Measurements from ENCODE around the genes TIMM44 and ANGPTL4.

DNA sequence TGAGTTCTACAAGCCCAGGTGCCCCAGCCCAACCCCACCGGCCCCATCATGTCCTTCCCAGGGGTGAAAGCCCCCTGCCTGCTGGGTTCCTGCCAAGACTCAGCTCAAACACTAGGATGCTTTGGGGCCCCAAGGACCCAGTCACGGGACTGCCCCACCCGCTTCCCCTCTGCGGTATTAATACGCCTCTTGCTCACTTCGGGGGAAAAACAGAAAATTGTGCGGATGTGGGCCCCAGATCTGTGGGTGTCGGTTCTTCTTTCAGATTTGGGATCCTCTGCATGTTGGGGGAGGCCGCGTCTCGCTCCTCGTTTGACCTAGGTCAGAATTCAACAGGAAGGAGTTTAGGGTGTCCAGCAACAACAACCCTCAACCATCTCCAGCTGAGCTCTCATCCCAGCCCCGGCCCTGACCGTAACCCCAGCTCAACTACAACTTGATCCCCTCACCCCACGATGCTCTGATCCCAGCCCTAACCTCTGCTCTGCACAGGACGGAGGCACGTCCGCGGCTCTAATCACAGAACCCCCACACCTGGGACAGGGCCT, 3.8 kb upstream of the FCER2 start:
- PRO-cap = unidirectional peak, plus-strand start at position 270 of the sequence; unidirectional peak, plus-strand start at position 347 of the sequence

GRCh38 chr19:7718633-7719010, 13.3 kb downstream of the CLEC4G start:
- PRO-cap = no peak

GRCh38 chr19:7749011-7749498, 1.7 kb upstream of the CD209 start:
- PRO-cap = no peak

GRCh38 chr19:7832360-7833285, 2.6 kb downstream of the EVI5L start:
- PRO-cap = no peak

DNA sequence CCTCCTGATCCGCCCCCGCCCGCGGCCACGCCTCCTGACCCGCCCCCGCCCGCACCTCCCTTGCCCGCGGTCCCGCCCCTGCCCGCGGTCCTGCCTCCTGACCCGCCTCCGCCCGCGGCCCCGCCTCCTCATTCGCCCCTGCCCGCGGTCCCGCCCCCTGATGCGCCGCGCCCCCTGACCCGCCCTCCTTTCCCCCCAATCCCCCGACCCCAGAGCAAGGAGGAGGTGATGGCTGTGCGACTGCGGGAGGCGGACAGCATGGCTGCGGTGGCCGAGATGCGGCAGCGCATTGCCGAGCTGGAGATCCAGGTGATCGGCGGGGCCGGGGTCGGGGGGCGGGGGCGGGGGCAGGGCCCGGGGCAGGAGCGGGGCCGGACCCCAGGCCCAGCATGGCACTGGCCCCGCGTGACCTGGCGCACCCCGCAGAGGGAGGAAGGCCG, 11.4 kb downstream of the PRR36 start:
- PRO-cap = no peak

GRCh38 chr19:7871260-7872163, 2.7 kb downstream of the PRR36 start:
- PRO-cap = bidirectional peak, plus-strand start at chr19:7871583, minus-strand start at chr19:7871462; unidirectional peak, plus-strand start at chr19:7871774

DNA sequence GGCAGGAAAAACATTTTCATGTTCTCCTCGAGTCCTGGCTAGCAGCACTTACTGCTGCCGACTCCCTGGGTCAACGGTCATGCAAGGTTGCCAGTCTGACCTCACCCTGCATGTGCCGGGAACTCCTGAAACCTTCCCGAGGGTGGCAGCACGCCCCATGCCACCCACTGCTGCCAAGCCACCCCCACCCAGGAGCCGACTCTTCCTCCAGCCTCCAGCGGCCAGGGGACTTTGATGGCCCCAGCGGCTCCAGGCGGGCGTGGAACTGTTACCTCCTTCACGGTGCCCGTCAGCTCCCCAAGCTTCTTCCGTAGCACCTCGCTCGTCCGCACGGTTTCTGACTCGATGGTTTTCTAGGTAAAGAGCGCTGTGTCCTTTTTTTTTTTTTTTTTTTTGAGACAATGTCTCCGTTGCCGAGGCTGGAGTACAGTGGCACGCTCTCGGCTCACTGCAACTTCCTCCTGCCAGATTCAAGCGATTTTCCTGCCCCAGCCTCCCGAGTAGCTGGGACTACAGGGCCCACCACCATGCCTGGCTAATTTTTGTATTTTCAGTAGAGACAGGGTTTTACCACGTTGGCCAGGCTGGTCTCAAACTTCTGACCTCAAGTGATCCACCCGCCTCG, 8.6 kb downstream of the TIMM44 start:
- PRO-cap = no peak

DNA sequence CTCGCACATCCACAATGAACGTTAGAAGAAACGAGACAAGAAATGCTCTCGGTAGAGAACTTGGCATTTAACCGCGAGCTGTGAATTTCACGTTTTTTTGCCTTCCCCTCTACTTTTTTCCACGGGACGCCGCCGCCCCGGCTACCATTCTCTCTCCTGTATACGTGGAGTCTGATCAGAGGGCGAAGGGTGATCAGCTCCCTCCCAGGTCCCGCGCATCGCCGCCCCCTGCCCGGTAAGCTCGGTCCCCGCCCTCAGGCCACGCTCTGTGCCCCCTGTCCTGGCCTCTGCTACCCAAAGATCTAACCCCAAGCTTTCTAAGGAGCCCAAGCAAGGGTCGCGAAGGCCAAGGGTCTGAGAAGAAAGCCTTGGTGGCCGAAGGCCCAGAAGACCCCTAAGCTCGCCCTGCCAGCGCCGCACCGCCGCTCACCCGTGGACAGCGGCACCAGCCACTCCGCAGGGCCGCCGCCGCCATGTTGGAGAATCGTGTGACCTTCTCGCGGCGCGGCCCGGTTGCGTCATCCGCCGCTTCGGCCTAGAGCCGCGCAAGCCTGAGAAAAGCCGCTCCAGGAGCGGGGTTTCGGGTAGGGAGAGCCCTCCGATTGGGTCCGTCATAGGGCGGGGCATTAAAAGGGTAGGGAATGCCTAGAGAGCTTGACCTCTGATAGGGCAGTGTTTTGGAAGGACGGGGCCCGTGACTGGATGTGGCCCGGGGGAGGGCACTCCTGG, at the start of gene TIMM44:
TIMM44 (minus strand) TSS at position 490 of the 729 bp plus-strand sequence.
- PRO-cap = bidirectional peak, plus-strand start outside the sequence, minus-strand start at position 475 of the sequence

GRCh38 chr19:7962842-7963934, 19.7 kb upstream of the TIMM44 start:
- PRO-cap = no peak

DNA sequence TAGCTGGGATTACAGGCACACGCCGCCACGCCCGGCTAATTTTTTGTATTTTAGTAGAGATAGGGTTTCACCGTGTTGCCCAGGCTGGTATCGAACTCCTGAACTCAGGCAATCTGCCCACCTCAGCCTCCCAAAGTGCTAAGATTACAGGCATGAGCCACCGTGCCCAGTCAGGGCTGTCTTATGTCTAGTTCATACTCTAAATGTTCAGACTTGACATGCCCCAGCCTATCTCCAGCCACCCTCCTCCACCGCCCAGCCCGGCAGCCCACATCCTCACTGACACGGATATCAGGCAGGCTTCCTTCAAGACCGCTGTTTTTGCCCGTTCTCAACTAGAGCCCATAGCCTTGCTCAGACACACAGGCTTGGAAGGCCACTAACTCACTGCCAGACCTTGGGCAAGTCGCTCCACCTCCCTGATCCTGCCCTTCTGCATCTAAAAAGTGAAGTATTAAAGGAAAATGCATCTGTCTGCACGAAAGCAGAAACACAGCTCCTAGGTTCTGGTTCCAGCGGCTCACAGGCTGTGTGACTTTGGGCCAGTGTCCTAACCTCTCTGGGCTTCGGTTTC, 14.7 kb upstream of the CERS4 start:
- PRO-cap = no peak

DNA sequence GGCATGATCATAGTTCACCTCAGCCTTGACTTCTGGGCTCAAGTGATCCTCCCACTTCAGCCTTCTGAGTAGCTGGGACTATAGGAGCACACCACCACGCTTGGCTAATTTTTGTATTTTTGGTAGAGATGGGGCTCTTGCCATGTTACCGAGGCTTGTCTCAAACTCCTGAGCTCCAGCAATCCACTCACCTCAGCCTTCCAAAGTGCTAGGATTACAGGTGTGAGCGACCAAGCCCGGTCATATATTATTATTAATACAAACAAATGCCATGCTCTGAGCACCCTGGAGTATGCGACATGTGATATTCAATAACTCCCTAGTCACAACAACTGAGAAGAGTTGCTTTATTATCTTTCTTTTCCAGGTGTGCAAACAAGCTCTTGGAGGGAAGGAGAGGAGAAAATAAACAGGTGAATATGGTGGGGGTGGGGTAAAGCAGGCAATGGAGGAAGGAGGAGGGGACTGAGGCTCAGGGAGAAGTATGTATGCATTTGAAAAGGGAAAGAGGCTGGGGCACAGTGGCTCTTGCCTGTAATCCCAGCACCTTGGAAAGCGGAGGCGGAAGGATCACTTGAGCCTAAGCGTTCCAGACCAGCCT, 2.7 kb upstream of the CERS4 start:
- PRO-cap = no peak

- PRO-cap = no peak
Observed at GRCh38 chr19:8207971-8208624, 1.1 kb upstream of the CERS4 start.

DNA sequence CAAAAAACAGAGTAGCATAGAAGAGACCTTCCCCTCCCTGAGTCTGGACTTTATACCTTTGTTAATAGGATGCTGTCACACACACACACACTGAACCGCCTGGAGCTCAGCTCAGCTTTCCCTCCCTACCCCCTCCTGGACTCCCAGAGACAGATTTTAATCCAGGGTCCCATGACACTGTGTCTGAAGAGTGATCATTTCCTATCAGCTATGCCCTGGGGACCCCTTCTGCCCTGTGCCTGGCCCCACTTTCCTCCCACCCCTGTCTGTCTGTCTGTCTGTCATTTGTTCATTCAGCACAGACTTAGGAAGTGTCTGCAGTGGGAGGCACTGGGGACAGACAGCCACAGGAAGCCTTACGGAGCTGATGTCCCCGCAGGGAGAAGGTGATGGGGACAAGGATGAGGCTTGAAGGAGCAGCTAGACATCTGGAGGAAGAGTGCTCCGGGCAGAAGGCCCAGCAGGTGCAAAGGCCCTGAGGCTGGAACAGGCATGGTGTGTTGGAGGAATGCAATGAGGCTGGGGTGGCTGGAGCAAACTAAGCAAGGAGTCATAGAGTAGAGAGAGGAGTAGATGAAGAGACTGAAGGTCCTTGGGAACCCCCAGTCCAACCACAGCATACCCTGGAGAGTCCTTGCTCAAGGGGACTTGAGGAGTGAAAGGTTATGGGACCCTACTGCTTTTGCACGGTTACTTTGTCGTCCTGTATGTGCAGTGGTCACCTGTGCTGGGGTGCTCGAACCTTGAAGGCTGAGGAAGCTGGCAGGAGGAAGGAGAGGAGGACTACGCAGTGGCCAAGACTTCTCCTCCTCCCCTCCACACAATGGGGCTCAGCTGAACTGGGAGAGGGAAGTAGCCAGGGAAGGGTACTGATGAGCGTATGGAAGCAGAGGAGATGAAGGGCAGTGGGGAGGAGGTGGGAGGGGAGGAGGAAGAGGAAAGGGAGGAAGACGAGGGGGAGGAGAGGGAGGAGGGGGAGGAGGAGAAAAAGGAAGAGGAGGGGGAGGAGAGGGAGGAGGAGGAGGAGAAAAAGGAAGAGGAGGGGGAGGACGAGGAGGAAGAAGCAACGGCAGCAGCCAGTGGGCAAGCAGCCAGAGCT, 5.2 kb downstream of the CERS4 start:
- PRO-cap = no peak

DNA sequence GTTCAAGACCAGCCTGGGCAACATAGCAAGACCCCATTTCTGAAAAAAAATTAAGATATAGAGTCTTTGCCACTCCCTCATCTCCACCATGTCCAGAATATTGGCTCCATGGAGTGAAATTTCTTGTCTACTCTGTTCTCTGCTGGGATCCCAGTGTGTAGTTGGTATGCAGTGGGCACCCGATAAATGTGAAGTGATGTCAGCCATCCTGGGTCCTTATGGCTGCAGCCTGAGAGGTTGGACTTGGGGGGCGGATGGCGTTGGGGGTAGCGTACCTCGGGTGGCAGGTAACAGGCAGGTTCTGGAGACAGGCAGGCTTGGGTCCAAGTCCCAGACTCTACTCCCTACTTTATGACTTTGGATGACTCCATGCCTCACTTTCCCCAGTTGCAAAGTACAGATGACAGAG, 7.4 kb downstream of the CERS4 start:
- PRO-cap = no peak

DNA sequence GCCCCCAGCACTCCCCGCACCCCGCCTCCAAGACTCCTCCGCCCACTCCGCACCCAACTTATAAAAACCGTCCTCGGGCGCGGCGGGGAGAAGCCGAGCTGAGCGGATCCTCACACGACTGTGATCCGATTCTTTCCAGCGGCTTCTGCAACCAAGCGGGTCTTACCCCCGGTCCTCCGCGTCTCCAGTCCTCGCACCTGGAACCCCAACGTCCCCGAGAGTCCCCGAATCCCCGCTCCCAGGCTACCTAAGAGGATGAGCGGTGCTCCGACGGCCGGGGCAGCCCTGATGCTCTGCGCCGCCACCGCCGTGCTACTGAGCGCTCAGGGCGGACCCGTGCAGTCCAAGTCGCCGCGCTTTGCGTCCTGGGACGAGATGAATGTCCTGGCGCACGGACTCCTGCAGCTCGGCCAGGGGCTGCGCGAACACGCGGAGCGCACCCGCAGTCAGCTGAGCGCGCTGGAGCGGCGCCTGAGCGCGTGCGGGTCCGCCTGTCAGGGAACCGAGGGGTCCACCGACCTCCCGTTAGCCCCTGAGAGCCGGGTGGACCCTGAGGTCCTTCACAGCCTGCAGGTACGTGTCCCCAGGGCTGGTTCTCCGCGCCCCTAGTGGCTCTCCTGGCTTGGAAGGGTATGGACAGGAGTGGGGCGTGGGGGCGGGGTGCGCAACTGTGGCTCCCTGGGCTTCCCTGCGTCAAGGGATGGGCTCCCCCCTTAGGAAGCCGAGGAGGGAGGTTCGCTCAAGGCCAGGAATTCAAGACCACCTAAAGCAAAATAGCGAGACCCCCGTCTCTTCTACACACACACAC, at the start of gene ANGPTL4:
ANGPTL4 (plus strand) TSS at position 89 of the 808 bp plus-strand sequence.
- PRO-cap = bidirectional peak, plus-strand start at position 90 of the sequence, minus-strand start outside the sequence; unidirectional peak, minus-strand start at position 317 of the sequence

- PRO-cap = no peak
Observed at GRCh38 chr19:8451381-8451822, 6.6 kb downstream of the HNRNPM start.

DNA sequence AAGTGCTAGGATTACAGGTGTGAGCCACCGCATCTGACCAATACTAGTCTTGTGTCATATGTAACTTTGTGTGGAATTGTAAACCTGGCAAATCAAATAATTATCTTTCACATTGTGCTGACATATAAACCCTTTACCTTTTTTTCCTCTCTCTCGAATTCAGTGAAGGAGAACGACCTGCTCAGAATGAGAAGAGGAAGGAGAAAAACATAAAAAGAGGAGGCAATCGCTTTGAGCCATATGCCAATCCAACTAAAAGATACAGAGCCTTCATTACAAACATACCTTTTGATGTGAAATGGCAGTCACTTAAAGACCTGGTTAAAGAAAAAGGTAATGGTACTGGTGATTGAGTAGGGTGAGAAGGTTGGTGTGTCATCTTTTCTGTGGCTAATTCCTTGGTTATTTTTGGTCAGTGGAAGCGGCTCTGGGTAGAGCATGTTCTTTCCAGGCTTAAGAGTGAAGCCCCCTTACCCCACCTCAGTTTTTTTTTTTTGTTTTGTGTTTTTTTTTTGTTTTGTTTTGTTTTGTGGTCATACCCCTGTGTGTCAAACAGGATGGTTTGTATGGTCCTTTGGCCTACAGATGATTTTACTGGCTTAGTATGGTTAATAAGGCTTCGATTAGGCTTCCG, 10.6 kb downstream of the HNRNPM start:
- PRO-cap = no peak

GRCh38 chr19:8494044-8494536, 8.3 kb downstream of the PRAM1 start:
- PRO-cap = no peak

- PRO-cap = no peak
Observed at GRCh38 chr19:8555507-8555860, 21.8 kb downstream of the MYO1F start.

DNA sequence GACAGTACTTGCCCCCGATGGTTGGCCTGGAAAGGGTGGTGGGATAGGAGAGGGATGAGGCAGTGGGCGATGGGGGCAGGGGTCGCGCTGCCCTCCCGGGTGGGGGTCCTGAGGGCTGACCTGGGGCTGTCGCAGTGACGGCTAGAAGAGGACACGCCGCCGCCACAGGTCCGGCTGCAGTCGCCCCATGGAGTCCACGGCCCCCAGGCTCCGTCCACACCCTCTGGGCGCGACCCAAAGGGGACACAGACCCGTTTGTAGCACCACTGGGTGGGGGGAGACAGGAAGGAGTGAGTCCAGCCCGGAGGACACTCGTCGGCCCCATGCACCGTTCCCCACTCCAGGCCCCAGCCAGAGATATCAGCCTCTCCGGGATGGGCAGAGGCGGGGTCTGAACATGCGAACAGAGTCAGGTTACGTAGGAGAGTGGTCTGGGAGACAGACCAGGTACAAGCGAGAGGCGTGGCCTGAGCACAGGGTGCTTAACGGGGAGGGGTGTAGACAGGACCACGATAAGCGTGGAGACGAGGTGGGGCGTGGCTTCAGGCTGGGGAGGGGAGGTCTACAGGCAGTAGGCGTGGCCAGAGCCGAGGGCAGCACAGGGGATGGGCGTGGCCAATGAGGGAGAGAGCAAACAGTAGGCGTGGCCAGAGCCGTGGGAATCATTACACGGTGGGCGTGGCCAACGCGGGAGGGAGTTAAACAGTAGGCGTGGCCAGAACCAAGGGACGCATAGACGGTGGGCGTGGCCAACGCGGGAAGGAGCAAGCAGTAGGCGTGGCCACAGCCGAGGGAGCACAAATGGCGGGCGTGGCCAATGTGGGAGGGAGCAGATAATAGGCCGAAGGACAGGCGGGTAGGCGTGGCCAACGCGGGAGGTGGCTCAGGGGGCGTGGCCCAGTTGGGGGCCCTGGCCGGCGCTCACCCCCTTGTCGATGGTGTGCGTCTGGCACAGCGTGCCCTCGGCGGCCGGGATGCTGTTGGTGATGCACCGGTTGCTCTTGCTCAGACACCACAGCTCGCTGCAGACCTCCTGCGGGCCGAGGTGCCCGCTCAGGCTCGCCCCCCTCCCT, 14.9 kb upstream of the MYO1F start:
- PRO-cap = no peak